ENCODE results near the genes MEX3A and SLC25A44.

GRCh38 chr1:155689227-155689580, 313 bp downstream of the DAP3 start:
- PRO-cap, result no peak

GRCh38 chr1:155746008-155746464, 57.1 kb downstream of the DAP3 start:
- PRO-cap, result unidirectional peak, minus-strand start at chr1:155746232

GRCh38 chr1:155859931-155860797, 797 bp downstream of the SYT11 start:
- PRO-cap, result unidirectional peak, plus-strand start at chr1:155860009; bidirectional peak, plus-strand start at chr1:155860222, minus-strand start at chr1:155860116; bidirectional peak, plus-strand start at chr1:155860340, minus-strand start at chr1:155860415

DNA sequence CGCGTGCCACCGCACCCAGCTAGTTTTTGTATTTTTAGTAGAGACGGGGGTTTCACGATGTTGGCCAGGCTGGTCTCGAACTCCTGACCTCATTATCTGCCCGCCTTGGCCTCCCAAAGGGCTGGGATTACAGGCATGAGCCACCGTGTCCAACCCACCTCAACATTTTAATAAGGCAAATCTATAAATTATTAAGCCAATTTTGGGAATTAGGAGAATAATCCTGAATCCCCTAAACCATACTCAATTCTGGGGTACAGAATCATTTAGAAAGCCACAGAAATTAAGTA, 11.1 kb upstream of the RIT1 start:
- PRO-cap, result no peak

- PRO-cap, result no peak
Observed at GRCh38 chr1:155965039-155965781, 13.1 kb downstream of the ARHGEF2 start.

DNA sequence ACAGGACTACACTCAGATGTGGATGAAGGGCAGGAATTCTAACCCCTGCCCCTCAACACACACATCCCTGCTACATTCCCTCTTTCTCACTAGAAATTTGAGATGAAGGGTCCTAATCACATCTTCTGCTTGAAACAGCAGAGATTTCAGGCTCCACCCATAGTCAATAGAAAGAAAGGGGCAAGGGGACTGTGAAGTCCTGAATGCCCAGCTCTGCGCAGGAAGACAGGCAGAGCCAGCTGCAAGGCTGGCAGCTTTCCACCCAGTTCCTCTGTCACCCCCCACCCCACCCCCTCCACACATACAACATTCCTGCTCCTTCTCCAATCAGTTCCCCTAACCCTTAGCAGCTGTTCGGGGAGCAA, 9.8 kb downstream of the ARHGEF2 start:
- PRO-cap, result no peak

GRCh38 chr1:155982869-155984176, 5.0 kb upstream of the ARHGEF2 start:
- PRO-cap, result bidirectional peak, plus-strand start at chr1:155983761, minus-strand start at chr1:155983386

DNA sequence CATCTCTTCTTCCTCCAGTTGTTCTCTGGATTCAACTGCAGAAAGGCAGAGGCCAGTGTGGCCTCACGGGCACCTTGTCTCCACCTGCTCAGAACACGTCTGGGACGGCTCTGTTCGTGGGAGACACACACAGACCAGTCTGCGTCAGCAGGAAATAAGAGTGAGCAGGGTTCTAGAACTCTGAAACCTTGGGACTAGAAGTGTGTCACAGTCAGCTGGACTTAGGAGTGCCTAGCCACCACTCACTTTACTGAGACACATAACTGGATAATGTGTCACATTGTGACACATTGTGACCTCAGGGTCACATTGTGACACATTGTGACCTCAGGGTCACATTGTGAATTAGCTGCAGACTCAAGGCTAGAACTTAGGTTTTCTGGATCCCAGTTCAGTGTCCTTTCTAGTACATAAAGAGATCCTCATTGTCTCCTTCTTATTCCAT, 12.7 kb upstream of the ARHGEF2 start:
- PRO-cap, result no peak

DNA sequence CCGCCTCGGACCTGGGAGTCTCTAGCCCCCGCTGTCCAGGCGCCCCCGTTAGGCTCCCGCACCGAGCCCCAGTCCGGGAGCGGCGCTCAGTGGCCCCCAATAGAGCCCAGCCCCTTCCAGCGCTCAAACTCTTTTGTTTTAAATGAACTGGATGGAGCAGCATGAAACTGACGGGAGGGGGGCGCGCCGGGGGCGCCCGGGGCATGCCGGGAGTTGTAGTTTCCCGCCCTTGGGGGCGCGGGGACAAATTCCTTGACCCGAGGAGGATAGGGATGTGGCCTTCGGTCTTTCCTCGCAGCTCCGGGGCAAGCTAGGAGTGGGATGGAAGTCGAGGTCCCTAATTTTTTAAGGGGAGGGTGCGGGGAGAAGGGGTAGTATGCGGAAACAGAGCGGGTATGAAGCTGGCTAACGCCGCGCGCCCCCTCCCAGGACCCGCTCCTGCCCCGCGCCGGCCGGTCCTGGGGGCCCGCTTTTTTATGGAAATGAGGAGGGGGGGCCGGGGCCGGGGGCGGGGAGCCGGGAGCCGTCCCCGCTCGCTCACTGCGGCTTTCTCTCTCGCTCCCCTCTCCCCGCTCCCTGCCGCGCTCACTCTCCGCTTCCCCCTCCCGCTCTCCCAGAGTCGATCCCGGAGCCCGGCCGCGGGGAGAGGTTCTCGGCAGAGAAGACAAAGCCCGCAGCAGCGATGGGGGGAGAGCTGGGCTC, at the start of gene MEX3A:
Gene MEX3A, minus strand, starts transcription at position 135 of the 702 bp plus-strand sequence.
- PRO-cap, result bidirectional peak, plus-strand start at position 374 of the sequence, minus-strand start at position 135 of the sequence; bidirectional peak, plus-strand start at position 616 of the sequence, minus-strand start at position 578 of the sequence

DNA sequence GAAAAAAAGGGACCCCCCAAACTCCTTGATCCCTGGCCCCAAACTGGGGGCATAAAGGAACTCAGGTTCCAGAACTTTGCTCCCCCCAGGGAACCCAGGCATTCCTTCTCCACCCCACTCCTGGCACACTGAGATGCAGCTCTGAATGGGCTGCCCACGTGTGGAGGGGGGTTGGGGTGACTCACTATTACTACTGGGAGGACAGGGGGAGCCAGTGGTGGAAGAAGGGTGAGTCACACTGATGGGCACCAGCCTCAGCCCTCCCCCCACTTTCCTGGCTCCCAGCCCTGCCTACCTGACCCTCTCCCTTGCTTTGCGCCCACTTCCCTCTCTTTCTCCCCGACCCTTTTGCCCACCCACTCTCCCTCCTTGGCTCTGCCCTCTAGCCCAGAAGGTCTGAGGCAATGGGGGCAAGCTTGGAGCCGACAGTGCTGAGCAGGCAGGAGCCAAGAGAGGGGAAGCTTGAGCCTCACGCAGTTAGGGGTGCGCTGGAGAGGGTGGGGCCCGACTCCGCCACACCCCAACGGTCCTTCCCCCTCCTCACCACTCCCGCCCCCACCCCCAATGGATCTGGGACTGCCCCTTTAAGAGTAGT, 357 bp upstream of the LMNA start:
- PRO-cap, result bidirectional peak, plus-strand start at position 187 of the sequence, minus-strand start at position 130 of the sequence; bidirectional peak, plus-strand start outside the sequence, minus-strand start at position 453 of the sequence

DNA sequence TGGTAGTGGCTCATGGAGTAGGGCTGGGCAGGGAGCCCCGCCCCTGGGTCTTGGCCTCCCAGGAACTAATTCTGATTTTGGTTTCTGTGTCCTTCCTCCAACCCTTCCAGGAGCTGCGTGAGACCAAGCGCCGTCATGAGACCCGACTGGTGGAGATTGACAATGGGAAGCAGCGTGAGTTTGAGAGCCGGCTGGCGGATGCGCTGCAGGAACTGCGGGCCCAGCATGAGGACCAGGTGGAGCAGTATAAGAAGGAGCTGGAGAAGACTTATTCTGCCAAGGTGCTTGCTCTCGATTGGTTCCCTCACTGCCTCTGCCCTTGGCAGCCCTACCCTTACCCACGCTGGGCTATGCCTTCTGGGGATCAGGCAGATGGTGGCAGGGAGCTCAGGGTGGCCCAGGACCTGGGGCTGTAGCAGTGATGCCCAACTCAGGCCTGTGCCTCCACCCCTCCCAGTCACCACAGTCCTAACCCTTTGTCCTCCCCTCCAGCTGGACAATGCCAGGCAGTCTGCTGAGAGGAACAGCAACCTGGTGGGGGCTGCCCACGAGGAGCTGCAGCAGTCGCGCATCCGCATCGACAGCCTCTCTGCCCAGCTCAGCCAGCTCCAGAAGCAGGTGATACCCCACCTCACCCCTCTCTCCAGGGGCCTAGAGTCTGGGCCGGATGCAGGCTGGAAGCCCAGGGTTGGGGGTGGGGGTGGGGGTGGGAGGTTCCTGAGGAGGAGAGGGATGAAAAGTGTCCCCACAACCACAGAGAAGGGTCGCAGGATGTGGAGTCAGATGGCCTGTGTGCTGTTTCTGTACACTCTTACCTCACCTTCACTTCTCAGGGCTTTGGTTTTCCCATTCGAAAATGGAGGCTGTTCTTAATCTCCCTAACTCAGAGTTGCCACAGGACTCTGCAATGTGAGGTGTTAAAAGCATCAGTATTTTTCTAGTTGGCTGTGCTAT, 18.4 kb upstream of the SEMA4A start:
- PRO-cap, result no peak

GRCh38 chr1:156146022-156146311, 7.4 kb upstream of the SEMA4A start:
- PRO-cap, result no peak

GRCh38 chr1:156157460-156157962, 4.1 kb downstream of the SEMA4A start:
- PRO-cap, result no peak

GRCh38 chr1:156193459-156194535, at the start of gene SLC25A44:
TSS of gene SLC25A44 (plus strand) at chr1:156194104.
- PRO-cap, result bidirectional peak, plus-strand start at chr1:156193573, minus-strand start at chr1:156193544; bidirectional peak, plus-strand start at chr1:156194152, minus-strand start at chr1:156193819

DNA sequence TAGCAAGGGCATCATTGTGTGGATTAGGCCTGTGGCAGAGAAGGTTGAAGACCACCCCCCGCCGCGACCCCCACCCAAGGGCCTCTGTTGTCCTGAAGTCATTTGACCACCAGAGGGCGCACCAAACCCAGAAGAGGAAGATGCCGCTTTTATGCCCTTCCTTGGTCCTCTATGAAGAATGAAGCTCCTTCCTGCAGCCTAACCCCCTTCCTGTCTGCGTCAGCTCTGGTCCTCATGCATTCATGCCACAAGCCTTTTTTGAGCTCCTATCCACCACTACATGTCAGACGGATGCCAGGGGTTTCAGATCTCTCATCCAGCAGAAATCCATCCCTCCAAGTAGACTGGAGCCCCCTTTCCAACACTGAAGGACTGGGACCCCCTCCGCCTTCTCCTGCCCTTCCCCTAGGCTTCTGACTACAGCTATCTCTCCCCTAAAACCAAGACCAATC, 16.7 kb downstream of the RHBG start:
- PRO-cap, result no peak

DNA sequence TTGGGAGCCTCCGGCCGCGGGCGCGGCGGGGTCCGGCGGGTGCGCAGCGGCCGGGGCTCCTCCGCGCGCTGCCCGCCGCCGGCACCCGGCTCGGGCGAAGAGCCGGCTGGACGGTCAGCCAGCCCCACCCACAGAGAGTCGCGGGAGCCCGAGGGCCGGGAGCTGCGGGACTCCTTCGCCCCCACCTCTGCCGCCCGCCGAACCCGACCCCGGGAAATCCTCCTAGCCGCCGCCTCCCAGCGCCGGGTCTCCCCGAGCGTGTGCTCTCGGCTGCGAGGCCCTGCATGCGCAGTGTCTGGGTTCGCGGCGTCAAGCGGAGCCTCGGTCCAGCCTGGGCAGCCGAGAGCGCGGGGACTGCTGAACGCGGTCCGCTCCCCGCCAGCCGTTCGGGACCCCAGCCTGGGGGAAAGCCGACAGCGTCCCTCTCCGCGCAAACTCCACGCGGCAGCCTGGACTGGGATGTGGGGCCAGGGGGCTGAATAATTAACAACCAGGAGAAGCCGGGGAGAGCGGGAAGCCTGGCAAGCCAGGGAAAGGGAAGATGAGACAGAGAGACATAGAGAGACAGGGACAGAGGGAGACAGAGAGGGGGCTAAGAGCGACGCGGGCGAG, 64.4 kb downstream of the MEF2D start:
- PRO-cap, result no peak

GRCh38 chr1:156477482-156478141, 23.0 kb downstream of the MEF2D start:
- PRO-cap, result no peak

DNA sequence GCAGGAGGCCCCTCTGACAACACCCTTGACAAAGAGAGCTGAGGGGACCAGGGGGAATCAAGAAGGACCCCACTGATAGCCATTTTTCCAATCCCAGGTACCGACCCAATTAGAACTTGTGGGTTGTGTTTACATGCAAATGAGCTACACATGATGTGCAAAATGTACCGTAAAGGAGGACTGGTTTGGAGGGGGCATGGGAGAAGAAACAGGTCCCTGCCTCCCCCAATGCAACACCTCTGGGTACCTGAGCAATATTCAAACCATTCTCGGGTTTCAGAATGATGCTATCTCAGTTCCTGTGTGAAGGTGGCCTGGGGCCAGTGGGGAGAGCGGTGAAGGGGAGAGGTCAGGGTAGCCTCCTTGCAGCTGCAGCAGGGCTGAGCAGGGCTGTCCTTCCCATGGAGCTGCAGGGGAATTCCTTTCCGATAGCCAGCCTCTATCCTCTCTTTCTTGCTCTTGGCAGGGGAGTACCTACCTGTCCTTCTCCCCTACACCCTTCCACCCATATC, 12.1 kb downstream of the MEF2D start:
- PRO-cap, result no peak

GRCh38 chr1:156488961-156490078, 11.3 kb downstream of the MEF2D start:
- PRO-cap, result no peak

DNA sequence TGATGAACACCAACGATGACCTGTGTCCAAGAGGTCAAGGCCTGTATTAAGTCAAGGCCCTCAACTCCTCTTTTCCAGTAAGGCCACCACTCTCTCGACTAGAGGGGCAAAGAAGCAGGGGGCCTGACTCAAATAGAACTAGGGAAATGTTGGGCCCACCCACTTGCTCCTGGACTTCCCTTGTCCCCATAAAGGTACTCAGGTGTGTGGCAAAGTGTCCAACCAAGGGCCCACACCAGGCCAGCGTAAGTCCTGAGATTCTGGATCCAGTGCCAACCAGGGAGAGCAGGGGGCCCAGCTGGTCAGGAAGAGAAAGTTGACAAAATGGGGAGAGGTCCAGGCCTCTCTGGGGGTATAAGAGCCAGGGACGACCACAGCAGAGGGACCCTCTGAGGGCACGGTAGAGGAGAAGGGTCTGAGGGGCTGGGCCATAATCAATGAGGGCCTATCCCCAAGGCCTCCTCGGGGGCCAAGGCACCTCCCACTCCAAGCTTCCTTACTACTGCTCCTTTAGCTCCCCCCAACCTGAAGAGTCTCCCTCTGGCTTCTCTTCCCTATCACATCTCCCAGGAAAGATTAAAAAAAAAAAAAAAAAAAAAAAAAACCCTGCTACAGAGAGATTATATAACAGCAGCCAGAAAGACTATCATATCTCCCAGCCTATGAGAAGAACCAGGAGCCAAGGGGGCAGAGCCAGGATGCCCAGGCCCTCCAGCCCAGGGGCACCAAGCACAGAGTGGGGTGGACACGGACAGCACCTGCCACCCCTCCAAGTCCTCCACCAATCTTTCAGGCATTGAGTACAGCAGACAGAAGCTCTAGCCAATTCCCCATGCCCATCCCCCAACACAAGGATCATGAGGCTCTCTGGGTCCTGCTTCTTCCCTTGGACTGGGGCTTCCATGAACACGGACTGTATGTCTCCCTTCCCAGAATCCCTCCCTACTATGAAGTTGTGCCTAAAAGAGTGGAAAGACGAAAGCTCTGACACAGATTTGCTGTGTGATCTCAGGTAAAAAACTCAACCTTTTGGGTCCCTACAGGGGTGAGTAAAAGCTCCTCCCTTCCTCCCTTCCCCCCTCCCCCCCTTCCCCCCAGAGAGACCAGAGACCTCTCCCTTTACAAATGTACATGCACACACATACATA, 2.7 kb downstream of the MEF2D start:
- PRO-cap, result no peak

Measured in A673 (cell line).